Bronchus fibroblast of lung (primary cell): ENCODE results near the gene ADSL.

- RAMPAGE, long total RNA: no peak
These were observed 52.1 kb upstream of the TNRC6B start for GRCh38 chr22:40125645-40125947.

GRCh38 chr22:40129652-40130288 is 48.0 kb upstream of the TNRC6B start:
- RAMPAGE, long total RNA: no peak

DNA sequence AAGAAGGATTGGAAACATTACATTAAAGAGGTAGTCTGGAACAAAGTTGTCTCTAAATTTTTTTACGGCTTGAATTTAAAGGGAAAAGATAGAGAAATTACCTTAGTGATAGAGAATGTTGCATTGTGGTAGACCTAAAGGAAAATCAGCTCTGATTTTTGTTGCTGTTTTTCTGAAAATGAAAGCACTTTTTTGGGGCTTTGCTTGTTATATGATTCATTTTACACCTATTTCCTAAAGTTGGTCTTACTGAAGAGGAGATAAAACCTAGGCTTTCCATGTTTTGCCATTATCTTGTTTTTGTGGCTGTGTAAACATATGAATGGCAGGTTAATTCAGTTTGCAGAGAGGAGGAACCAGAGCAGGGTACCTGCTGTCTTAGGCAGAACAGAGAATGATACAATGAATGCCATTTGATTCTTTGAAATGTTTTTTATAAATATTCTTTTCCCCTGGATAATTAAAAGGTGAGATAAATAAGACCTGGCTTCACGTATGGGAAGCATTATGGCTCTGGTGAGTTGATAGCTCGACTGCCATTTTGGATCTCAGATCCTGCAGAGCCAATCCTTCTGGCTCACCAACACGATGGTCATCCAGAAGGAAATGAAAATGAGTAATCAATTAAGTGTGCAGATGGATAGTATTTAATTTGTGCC is 2.4 kb downstream of the TNRC6B start:
- RAMPAGE, long total RNA: no peak

- RAMPAGE, long total RNA: no peak
These were observed 3.5 kb downstream of the TNRC6B start for GRCh38 chr22:40181193-40181685.

DNA sequence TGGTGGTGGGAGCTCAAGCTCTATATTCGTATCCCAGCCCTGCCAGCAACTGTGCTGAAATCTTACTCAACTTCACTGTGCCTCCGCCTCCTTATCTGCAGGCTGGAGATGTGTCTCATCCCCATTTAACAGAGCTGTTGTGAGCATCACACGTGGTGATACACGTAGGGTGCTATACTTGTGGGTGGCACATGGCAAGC is 23.1 kb downstream of the TNRC6B start:
- RAMPAGE, long total RNA: no peak

GRCh38 chr22:40210819-40211289 is 33.1 kb downstream of the TNRC6B start:
- RAMPAGE, long total RNA: no peak

- RAMPAGE, long total RNA: no peak
These were observed 69.4 kb upstream of the ADSL start for GRCh38 chr22:40276931-40277171.

DNA sequence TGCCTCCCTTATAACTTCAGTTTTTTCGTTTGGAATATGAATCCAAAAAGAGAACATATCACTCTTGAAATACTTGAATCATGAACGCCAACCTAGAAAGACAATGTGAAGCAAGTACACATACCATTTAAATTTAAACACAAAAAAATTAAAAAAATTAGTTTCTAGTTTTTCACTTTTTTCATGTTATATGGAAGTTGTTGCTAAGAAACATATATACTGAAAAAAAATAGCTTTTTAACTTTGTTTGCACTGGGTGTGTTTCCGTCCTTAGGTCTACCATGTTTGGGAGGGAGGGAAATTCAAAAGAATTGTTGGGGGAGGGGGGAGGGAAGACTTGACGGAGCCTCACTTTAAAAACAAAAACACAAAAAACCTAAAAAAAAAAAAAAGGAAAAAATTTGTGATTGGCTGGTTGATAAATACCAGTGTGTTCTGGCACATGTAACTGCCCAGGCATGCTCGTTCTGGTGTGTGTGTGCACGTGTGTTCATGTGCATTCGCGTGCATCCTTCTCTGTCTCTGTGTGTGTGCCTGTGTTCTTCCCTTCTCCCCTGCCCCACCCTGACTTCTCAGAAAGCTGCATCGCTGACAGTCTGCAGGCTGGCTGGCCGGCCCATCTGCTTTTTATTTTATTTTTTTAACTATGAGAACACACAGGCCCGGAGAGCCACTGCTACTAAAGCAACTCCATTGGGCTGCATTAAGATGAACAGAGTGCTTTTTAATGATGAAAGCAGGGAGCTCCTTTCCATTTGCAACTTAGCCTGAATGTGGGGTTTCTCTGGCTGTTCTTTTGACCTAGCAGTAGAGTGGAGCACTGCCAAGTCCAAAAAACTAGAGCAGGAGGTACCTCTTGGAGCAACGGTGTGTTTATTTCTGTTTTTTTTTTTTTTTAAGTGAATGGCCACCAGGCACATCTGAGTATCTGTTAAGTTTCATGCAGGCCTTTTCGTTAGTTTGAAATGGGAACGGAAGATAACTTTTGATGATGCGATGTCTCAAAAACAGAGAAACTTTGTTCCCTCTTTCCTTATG is 22.6 kb upstream of the ADSL start:
- RAMPAGE, long total RNA: no peak

GRCh38 chr22:40346145-40347058 is at the start of gene ADSL:
Gene ADSL, plus strand, starts transcription at chr22:40346500.
- RAMPAGE, long total RNA: start-site peak on the minus strand at chr22:40346435-40346461, 18 and 21 reads in 2 replicates; start-site peak on the plus strand at chr22:40346518-40346556, 463 and 150 reads in 2 replicates

DNA sequence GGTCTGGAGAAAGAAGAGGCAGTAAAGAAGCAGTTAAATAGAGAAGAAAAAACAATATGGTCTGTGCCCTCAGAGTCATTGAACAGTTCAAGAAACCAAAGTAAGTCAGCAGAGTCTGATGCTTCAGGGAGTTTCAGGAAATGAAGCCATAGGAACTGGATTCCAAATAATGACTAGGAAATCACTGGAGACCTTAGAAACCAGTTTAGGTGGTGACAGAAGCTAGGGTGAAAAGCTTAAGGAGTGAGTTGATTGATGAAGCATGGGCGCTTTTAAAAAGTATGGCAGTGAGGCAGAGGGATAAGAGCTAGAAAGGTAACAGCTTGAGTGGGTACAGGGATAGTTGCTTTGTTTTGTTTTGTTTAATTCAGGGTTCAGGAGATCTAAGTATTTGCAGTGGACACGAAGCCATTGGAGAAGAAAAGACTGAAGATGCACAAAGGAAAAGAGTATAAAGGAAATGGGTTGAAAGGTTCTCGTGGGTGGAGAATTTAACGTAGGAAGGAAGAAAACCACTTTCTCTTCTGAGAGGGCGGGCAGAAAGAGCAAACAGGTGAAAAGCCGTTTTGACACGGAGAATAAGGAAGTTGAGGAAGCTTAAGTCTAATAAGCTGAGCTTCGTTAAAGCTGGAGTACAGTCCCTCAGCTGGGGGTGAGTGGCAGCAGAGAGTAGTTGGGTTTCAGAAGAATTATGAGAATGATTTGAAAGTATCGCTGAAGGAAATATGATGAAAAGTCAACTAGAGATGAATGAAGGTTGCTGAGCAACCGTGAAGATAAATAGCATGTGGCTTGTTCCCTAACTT is 14.8 kb downstream of the SGSM3 start:
- RAMPAGE, long total RNA: no peak

GRCh38 chr22:40387484-40388486 is 17.4 kb downstream of the SGSM3 start:
- RAMPAGE, long total RNA: no peak

DNA sequence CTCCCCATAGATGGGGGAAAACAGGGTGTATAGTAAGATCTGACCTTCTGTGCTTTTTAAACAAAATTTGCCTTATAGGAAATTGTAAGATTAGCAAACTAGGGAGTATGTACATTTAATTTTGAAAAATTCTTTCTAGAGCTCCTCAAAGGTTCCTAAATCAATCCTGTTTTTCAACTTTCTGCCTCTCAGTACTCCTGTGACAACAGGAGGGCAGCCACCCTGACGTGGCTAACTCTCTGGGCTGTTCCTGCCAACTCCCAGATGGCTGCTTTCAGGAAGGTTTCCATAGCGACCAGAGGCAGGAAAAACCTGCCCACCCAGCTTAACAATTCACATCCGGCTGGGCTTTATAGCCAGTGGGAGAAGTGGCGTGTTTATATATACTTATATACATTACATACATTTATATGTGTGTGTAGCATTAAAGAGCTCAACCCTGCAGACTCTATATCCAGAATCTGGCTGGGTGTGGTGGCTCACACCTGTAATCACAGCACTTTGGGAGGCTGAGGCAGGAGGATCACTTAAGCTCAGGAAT is 26.5 kb downstream of the SGSM3 start:
- RAMPAGE, long total RNA: no peak

DNA sequence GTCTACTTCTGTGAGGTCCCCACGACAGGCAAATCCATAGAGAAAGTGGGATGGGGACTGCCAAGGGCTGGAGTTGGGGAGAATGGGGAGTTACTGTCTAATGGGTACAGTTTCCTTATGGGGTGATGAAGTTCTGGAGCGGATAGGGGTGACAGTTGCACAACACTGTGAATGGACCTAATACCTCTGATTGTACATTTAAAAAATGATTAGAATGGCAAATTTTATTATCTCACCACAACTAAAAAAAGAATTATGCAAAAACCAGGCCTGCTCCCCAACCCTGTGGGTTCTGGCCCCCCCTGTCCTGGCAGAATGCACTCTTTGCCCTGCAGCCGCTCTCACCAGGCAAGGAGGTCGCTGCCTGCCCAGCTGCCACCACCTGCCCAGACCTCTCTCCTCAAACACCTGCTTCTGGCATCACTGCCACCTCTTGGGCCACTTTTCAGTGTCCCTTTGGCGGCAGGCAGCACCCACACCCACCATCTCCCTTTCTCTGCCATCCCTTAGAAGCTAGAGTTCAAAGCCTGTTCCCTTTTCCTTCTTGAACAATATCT is 44.3 kb downstream of the SGSM3 start:
- RAMPAGE, long total RNA: no peak

DNA sequence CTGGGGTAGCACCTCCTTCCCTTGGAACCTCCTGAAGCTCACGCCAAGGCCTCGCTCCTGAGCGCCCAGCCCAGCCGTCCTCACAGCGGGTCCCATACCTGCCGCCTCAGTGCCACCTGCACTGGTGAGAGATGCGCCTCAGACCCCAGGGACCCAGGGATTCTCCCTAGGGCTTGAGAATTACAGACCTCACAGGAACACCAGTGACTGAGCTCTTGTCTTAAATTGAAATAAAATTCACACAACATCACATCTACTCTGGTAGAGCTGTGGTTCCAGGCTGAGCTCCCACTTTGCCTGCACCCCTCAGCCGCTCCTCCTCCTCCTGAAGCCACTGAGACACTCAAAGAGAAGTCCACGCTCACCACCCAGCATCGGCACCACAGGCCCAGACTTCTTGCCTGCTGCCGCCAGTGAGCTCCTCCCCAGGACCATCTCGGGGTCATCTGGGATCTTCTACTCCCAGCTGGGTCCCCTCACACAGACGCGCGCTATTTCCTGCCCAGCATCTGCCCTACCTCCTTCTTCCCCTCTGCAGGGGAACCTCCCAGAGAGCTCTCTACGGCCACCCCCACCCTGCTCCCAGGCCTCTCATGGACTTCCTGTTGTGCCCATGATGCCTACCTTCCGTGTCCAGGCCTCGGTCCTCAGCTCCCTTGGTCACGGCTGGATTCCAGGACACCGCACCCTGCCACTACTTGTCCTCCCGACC is 45.0 kb downstream of the SGSM3 start:
- RAMPAGE, long total RNA: no peak

GRCh38 chr22:40435898-40436661 is 65.7 kb downstream of the SGSM3 start:
- RAMPAGE, long total RNA: no peak

GRCh38 chr22:40519662-40519861 is 117.0 kb downstream of the MRTFA start:
- RAMPAGE, long total RNA: no peak

DNA sequence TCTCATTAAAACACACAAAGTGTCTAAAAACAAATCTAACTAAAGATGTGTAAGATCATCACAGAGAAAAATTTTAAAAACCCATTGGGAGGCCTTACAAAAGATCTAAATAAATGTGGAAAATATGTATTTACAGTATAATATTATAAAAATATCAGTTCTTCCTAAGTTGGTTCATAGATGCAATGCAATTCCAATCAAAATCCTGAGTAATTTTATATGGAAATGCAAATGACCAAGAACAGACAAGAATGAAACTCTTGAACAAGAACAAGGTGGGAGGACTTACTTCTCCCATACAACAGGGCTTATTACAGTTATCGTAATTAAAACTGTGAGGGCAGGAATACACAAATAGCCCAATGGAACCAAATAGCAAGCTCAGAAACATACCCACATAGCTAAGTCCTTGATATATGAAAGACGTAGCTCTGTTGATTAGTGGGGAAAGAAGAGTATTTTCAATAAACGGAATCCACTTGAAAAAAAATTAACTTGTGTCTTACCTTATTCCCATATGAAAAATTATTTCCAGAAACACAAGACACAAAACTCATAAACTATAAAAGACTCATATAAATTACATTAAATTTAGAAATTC is 92.8 kb downstream of the MRTFA start:
- RAMPAGE, long total RNA: no peak

- RAMPAGE, long total RNA: no peak
These were observed 15.3 kb upstream of the MRTFA start for GRCh38 chr22:40651581-40652406.

- RAMPAGE, long total RNA: no peak
These were observed 507 bp downstream of the RBX1 start for GRCh38 chr22:40951521-40952249.

DNA sequence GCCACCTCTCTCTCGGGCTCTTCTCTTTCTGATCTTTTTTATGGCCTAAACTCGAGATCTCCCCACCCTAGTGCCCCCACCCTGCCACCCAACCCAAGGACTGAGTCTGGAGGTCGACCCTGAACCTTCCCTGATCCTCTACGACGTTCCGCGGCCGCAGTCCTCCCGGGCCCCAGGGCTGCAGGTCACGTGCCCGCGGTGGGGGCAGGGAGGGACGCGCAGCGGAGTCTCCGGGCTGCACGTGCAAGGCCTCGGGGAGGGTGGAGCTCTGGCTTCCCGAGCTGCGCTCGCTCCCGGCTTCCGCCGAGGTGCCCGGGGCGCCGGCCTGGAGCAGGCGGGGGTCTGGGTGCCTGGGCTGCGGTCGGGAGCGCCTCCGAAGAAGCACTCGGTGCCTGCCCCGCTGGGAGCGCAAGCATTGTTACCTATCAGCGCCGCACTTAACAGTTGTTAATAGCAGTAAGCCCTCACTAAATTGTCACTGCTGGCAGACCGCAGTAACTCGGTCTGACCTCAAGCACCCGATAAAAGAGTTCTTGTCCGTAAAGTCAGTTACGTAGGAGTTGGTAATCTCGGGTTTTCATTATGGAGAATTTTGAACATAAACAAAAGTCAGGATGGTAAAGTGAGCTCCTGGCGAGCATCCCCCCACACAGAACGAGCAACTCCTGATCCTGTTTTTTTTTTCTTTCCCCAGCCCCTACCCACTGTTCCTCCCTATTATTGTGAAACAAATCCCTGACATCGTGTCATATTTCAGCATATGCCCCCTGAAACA is 69.8 kb upstream of the EP300 start:
- RAMPAGE, long total RNA: no peak